Endodermal cell (in vitro differentiated cells): ENCODE results near the genes NSFL1C, SIRPG, TGM6, CPXM1 and TMEM239.

DNA sequence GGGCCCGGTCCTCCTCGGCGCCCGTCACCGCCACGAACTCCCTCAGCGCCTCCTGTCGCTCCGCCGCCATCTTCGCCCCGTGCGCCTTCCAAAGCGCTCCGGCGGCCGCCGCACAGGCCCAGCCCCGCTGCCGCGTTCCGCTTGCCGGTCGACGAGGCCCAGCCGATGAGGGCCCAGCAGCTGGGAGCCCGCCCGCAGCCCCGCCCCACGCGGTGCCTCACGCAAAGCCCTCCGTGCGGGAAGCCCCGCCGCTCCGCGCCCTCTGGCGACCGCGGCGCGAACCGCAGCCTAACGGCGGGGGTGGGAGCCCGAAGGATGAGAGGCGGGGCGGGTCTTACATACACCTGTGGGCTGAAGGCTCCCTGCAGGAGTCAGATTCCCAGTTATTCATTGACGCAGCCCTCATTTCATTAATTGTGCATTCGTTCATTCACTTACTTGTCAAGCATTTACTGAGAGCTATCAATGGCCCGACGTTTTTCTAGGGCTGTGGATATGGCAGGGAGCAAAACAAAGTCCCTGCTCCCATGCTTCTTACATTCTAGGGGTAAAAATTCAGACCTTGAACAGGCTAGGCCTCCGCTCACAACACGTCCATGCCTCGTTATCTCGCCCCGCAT is at the start of gene NSFL1C:
Gene NSFL1C, minus strand, starts transcription at position 95 of the 620 bp plus-strand sequence.
- PRO-cap: unidirectional peak, minus-strand start at position 90 of the sequence

GRCh38 chr20:1657639-1658239 is at the start of gene SIRPG:
Gene SIRPG, minus strand, starts transcription at chr20:1657779.
- PRO-cap: no peak

GRCh38 chr20:1803971-1804086 is 91.4 kb upstream of the SIRPA start:
- PRO-cap: no peak

DNA sequence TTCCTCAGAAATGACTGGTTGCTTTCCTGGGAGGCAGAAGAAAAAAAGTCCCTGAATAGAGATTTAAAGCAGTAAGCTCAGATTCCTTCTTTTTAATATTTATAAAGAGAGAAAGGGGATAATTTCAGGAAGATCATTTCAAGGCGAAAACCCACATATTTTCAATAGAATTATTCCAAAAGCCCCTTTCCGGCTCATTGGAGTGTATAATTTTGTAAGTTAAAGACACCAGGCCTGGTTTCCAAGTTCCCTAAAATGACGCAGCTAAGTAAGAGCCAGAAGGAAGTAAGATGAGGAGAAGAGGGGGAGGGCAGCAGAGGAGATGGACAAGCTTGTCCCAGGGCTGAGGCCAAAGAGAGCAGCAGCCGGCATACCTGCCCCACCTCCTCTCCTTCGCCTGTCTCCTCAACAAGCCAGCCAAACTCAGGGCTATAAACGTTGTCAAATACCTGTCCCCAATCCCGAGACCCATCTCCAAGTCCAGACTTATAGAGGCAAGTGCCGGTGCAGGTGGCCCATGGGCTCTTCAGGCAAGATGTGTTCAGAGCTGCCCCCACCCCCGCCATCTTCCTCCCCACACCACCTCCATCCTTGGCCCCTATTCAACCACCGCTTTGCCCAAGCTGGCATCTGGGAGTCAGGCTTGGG is 75.9 kb upstream of the SIRPA start:
- PRO-cap: no peak

GRCh38 chr20:1824873-1825398 is 70.3 kb upstream of the SIRPA start:
- PRO-cap: no peak

DNA sequence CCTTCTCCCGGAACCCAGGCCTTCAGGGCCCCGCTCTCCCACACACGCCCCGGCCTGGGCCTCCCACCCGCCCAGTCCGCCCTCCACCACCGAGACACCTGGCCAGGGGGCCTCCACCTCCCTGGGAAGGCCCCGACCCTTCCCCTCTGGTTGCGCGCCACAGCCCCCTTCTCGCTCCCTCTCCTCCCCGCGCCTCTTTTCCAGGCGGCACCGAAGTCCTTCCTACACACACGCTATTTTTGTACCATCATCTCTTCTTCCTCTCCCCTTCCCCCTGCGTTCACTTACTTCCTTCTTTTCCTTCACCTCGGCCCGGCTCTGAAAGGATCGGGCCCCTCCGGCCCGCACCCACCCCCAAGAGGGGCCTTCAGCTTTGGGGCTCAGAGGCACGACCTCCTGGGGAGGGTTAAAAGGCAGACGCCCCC is 1.4 kb upstream of the SIRPA start:
- PRO-cap: no peak

- PRO-cap: unidirectional peak, minus-strand start at chr20:1895493
Measured at GRCh38 chr20:1895459-1895621, 133 bp downstream of the SIRPA start.

- PRO-cap: no peak
Measured at GRCh38 chr20:1895622-1896159, 484 bp downstream of the SIRPA start.

DNA sequence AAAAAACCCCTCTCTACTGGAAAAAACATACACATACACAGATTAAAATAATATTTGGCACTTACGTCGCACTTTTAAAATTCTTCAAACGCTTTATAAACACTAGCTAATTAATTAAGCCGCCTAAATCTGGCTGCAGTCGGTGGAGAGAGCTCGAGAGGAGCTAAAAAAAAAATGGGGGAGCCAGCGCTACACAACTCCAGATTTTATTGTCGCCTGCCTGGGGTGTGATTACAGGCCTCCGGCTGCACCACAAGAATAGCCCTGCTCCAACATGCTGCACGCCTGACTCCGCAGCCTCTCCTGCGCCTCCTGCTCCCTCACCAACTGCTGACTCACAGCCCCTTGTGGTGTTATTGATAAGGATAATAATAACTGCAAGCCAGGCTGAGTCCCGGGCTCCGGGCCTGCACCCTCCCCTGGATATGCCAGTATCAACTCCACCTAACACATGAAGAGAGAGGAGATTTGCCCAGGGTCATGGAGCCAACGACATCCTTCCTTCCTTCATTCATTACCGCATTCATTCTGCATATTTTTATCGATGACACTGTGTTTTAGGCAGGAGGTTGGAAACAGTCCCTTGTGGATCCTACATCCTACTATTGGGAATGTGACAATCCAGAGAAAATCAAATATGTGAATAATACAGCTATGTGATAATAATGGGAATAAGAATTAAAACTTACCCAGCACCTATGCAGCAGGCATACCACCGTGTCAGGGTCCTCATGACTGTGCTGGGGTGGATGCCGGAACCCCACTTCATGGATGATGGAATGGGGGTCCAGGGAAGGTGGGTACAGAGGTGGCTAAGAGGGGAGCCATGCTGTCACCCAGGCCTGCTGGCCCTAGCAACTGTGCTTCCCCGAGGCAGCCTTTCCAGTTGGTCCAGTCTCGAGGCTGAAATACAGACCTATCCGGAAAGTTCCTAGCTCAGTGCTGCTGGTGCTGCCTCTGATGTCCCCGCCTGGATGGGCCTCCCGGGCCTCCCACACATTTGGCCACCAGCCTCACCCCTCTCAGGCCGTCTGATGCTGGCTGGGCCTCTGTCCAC is 17.1 kb downstream of the SIRPA start:
- PRO-cap: no peak

GRCh38 chr20:2103809-2104113 is 2.1 kb downstream of the STK35 start:
- PRO-cap: no peak

- PRO-cap: no peak
Measured at GRCh38 chr20:2292563-2293235, 3.1 kb upstream of the TGM3 start.

DNA sequence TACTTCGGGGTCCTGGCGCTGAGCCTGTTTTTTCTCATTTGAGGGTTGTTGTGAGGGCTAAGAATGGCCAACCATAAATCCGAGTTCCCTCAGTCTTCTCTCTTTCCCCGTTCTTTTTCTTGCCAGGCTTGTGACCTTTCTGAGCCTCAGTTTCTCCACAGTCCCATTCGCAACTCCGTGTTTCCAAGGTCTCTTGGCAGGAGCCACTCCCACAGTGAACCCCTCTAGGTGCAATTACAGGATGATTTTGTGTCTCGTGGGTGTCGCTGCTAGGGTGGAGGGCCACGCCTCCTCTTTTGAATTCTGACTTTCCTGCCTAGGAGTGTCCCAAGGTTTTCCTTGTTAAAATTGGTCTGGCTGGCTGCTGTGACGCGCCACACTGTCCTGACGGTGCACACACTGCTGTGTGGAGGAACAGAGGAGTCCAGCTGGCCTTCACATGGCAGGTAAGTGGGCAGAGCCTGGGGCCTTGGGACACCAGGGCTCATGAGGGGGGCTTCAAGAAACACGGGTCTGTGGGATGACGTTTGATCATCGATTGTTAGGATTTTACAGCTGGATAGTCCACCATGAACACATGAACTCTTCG is at the start of gene TGM6:
Gene TGM6, plus strand, starts transcription at position 372 of the 589 bp plus-strand sequence.
- PRO-cap: no peak

DNA sequence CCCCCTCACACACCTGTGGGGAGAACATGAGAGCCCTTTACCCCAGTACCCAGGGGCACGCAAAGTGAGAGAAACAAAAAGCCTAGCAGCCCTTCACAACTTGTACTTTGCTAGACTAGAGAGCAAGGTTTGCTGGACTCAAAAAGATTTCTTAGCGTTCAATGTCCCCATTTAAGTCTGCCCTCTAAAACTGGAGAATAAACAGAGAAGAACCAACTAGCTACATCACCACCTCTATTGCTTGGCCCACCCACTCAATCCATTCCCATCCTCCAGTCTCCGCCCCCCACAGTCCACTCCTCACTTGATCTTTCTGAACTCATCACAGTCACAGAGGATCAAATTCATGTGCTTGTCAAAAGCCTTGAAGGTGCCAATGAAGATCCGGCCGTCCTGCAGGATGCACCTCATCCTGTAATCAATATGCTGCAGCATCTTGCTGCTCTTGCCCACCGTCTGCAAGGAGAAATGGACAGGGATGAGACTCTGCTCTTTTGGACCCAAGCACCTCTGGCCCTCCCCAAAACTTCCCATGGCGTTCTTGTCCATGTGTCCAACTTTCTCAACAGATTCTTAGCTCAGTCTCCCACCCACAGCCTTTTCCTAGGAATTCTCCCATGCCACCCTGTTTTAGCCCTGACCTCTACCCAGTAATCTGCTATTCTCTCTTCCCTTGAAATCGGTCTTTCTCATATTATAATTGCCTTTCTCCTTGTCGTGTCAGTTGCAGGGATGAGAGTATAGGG is 3.1 kb downstream of the SNRPB start:
- PRO-cap: no peak

DNA sequence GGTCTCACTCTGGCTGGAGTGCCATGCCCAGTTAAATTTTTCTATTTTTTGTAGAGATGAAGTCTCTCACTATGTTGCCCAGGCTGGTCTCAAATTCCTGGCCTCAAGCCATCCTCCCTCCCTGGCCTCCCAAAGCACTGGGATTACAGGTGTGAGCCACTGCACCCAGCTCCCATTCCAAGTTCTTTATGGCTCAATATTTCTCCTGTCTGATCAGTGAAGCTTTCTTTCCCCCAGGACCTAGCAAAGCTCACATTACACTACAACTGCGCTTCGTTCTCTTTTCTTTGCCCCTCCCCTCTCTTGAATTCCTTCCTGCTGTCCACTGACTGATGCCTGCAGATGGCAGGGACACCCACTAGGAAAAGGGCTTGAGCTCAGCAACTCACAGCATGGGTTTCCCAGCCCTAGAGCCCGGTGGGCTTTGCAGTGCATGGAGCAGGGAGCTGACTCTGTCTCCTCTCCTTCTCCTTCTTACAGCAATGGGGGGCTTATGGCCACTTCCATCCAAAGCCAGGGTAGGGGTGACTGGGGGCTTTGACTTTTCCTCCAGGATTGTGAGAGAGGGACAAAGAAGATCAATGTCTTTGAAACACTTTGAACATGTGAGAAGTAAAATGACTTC is 52.7 kb upstream of the NOP56 start:
- PRO-cap: no peak

DNA sequence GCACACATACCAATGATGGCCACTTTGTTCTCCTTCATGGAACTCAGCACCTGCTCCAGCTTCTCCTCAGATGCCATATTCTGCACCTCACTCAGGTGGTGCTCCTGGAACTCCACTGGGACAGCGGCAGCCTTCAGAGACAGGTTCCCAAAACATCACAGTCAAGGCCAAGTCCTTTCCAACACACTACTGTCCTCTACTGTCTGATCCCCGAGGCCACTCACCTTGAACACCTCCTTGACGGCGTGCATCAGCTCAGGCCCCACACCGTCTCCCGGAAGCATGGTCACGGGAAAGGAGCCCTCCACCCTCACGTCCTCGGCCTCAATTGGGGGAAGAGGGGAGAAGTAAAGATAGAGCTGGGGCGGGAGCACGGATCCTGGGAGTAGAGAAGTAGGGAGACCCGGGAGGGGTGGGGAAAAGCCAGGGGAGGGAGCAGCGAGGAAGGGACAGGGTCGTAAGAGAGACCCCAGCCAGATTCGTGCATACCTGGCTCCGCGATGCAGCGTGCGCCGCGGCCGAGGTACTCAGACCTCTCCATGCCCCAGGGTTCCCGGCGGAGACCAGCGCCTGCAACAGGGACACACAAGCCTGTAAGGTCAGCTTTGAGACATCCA is 472 bp downstream of the IDH3B start:
- PRO-cap: no peak

DNA sequence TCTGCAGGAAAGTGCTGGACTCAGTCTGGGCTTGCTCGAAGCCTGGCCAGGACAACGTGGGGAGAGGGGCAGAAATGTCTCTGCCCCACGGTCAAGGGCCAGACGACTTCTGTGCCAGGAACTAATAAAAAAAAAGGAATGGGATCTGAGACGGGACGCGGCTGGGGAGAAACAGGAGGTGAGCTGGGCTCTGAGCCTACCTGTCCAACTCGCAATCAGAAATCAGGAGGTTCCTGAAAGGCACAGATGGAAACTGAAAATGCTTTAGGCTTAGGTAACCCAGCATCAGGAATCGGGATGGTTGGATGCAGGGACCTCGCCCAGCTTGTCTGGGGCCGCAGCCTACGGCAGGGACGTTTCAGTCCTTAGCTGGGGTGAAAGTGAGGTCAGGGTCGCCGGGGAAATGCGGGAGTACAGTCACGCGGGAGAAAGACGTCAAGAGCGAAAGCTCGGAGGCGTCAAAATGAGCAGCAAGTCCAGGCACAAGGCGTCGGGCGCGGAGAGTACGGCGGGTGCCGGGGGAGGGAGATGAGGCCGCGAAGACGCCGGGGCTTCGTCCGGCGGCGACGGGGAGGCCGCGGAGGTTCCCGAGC is 618 bp upstream of the EBF4 start:
- PRO-cap: no peak

DNA sequence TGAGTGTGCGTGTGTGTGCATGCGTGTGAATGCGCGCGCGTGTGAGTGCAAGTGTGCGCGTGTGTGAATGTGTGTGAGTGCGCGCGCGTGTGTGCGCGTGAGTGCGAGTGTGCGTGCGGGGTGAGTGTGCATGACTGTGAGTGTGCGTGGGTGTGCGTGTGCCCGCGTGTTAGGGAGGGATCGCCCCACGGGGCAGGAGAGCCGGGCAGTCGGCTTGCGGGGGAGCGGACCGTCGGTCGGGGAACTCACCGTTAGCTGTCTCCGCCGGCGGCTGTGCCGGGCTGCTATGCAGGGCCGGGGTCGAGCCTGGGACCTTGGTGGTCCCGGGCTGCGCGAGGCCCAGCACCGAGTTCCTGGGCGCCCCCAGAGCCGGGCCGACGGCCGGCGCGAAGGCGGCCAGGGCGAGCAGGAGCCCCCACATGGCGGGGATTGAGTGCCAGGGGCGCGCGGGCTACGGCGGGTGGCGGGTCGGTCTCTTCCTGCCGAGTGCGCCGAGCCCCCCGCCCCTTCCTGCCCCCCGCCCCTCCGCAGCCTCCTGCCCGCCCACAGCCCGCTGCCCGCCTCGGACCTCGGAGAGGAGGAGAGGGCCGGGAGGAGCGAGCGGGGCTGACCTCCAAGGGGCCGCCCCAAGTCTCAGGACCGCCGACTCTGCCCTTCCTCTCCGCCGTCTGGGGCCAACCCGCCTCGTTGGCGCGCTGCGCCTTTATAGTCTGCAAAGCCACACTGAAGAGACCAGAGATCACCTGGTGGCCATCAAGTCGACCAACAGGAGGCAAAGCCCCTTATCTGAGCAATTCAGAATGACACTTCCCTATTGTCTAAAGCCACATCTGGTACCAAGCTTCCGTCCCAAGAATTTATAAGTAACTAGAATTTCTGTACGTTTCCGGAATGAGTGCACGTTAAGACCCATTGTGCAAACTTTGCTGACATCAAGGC is at the start of gene CPXM1:
Gene CPXM1, minus strand, starts transcription at position 476 of the 939 bp plus-strand sequence.
- PRO-cap: bidirectional peak, plus-strand start at position 198 of the sequence, minus-strand start outside the sequence; bidirectional peak, plus-strand start at position 361 of the sequence, minus-strand start at position 288 of the sequence; bidirectional peak, plus-strand start at position 421 of the sequence, minus-strand start at position 431 of the sequence; unidirectional peak, minus-strand start at position 707 of the sequence

DNA sequence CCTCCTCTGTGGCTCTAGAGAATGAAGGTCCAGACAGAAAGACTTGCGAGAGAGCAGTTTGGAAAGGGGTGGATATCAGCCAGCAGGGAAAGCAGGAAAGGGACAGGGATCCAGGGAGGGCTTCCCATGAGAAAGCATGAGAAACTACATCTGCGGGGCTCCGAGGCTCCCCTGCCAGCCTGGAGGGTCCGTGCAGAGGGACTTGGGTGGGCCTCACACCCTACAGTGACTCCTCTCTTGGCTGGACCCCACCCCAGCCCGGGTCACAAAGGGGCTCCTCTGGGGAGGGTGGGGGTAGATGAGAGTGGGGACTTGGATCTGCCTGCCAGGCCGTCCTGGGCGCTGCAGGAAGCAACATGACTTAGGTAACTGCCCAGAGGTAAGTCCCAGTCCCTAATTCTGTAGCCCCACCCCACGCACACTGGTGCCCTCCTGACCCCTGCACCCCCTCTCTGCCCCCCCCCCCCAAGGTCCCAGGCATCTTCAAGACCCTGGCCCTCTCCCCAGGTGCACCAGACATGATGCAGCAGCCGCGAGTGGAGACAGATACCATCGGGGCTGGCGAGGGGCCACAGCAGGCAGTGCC is at the start of gene TMEM239:
Gene TMEM239, plus strand, starts transcription at position 328 of the 586 bp plus-strand sequence.
- PRO-cap: no peak

DNA sequence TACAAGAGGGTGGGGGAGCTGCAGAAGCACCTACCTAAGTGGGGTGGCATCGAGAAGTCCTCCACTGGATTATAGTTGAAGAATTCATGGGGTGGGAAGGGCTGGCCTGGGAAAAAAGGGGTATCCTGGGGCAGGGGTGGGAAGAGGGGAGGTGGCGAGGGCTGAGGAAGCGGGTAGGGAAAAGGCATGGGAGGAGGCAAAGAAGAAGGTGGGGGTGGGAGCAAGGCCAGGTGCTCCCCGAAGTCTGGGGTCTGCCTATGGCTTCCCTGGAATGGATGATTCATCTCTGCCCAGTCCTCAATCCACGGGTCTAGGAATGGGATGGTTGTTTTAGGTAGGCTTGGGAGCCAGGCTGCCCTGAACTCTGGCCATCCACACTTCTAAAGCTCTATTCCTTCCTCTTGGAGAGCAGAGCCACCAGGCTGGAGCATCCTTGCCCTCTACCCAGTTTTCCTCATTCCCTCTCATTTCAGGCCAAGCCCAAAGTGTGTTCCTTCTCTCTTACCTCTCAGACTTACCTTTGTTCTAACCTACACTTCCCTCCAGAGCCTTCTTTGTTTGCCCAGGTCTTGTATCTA is 4.4 kb downstream of the PCED1A start:
- PRO-cap: no peak

DNA sequence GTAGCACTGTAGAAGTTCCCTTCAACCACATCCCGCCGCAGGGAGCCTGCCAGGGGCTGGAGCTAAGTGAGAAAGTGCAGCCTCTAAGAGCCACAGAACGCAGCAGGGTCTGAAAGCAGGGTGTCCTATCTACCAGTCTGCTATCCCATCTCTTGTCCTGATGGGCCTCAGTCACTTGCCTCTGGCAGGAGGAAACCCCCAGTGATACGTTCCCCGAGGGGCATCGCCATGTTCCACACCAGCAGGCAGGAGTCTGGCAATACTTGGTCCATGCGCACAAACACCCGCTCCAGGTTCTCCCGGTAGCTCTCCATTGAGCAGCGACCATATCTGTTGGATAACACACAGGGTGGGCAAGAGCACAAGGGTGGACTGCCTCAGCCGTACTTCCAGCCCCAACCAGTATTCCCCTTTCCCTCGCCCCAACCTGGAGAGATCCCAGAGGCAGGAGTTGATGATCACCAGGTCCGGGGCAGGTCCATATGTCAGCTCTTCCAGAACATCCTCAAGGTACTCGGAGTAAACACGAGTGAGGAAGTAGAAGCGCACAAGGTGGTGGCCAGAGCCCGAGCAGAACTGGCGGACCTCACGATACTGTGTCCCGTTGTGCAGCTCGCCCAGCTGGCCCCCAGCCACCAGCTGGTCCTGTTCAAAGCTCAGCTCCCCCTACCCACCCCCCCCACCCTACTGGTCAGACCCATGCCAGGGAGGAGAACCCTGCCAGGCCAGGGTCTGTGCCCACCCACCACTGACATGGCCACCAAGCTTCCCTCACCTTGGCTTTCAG is 1.8 kb downstream of the PCED1A start:
- PRO-cap: no peak